Foreskin fibroblast (primary cell): ENCODE measurements around the genes OR9Q1, OR5B2 and GLYAT.

- RRBS: no CpG with 5 or more reads among the region's 16 CpGs
These were observed 18.0 kb downstream of the SLC43A1 start for GRCh38 chr11:57497252-57498210.

GRCh38 chr11:57529990-57530563 is 477 bp downstream of the TIMM10 start:
- RRBS: under 1% methylated on average over 5 of the region's 19 CpGs

DNA sequence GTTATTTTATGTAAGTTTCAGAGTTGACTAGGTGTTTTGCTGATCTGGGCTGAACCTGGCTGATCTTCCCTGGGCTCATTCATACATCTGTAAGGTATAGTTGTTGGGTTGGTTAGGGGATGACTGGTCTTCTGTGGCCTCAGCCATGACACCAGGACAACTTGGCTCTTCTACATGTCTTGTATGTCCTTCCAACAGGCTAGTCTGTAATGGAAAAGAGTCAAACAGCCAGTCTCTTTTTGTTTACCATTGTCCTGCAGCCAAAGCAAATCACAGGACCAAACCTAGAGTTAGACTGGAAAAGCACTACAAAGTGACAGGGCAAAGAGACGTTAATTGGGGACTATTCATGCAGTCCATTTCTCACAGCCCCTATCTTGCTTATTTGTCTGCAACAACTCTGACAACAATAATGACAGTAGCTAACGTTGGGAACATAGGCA is 17.8 kb downstream of the SERPING1 start:
- RRBS: no CpG with 5 or more reads among the region's 2 CpGs

- RRBS: 7% methylated on average over 1 of the region's 11 CpGs
These were observed 1.5 kb downstream of the YPEL4 start for GRCh38 chr11:57648124-57648768.

GRCh38 chr11:57666723-57667589 is 958 bp upstream of the ZDHHC5 start:
- RRBS: 2% methylated on average over 11 of the region's 40 CpGs

DNA sequence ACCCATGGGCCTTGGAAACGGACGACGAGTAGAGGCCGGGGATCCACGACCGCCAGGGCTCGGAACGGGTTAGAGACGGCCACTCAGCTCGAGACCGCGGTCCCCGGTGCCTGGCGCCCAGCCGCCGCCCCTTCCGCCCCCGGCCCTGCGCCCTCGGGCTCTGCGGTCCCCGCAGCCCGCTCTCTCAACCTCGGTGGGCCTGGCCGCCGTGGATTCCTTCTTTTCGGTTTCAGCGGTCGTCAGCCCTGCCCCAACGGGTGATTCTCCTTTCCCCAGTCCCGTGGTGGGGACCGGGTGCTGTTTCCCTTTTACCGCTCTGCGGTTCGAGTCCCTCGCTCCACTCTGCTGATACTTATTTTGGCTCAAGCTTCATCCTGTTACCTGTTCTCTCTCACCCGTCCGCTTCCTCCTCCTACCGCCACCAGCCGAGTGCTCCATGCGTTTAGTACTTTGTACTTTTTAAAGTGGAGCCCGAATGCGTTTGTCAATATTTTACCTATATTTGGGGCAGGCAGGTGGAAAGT is 488 bp downstream of the ZDHHC5 start:
- RRBS: 1% methylated on average over 18 of the region's 43 CpGs

GRCh38 chr11:57683653-57683891 is 15.7 kb downstream of the ZDHHC5 start:
- RRBS: no CpG with 5 or more reads among the region's 2 CpGs

GRCh38 chr11:57746823-57747345 is 4.7 kb downstream of the BTBD18 start:
- RRBS: no CpG with 5 or more reads among the region's 1 CpG

DNA sequence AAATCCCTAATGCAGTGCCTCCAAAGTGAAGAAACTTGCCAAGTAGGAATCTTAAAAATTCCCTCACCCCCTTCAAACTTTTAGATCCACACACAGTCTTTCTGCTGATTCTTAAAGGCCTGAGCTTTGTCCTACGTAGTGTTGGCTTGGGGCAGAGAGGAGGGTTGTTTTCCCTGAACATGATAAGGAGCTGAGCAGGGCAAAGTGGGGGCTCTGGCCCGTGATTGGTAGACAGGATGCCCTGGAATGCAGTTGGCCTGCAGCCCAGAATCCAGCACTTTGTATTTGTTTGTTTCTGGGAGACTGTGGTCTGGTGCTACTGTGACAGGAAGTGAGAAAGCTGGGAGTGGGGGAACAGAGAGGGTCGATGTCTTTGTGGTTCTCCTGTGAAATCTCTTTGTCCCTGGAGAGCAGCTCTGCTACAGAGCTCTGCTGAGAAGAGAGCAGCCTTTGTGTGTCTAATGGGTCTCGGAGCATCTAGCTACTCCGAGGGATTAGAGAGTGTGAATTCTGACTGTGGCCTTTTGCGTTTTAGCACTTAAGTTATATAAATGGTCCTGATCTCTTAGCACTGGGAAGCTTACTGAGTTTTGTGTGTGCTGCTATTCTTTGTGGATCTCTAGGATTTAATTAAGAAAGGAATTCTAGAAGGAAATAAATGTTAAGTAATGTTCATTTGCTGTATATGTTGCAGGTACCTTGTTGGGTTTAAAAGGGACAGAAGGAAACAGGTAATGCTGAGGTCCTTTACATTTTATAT is 17.0 kb downstream of the CTNND1 start:
- RRBS: no CpG with 5 or more reads among the region's 6 CpGs

- RRBS: no CpG with 5 or more reads among the region's 4 CpGs
These were observed 20.8 kb upstream of the OR9Q1 start for GRCh38 chr11:58002812-58003417.

DNA sequence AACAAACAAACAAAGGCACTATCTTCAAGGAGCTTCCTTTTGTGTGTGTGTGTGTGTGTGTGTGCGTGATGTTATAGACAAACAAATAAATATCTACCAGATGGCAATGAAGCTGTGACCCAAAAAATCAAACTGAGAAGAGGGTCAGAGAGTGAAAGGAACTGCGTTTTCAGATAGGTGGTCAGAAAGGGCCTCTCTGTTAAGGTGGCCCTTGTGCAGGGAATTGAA is at the start of gene OR9Q1:
OR9Q1 (plus strand) TSS at position 204 of the 228 bp plus-strand sequence.
- RRBS: no CpG with 5 or more reads among the region's 2 CpGs

- RRBS: no CpG with 5 or more reads among the region's 1 CpG
These were observed 5.6 kb upstream of the OR10W1 start for GRCh38 chr11:58273595-58274035.

GRCh38 chr11:58427885-58428557 is at the start of gene OR5B2:
TSS of gene OR5B2 (minus strand) at chr11:58428121.
- RRBS: no CpG with 5 or more reads among the region's 4 CpGs

- RRBS: no CpG with 5 or more reads among the region's 1 CpG
These were observed 13.2 kb downstream of the LPXN start for GRCh38 chr11:58562336-58562918.

DNA sequence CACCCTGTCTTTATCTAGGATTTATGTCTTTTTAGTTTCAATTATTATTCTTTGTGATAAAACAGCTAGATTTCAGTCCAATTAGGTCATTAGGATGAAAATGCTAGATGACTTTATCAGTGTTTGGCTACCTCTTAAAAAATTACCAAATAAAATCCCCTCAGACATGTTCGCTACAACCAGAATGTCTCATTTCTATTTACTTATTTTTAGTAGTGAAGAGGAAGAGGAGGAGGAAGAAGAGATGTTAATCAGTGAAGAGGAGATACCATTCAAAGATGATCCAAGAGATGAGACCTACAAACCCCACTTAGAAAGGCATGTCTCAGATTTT is 11.8 kb upstream of the CNTF start:
- RRBS: no CpG with 5 or more reads among the region's 1 CpG

DNA sequence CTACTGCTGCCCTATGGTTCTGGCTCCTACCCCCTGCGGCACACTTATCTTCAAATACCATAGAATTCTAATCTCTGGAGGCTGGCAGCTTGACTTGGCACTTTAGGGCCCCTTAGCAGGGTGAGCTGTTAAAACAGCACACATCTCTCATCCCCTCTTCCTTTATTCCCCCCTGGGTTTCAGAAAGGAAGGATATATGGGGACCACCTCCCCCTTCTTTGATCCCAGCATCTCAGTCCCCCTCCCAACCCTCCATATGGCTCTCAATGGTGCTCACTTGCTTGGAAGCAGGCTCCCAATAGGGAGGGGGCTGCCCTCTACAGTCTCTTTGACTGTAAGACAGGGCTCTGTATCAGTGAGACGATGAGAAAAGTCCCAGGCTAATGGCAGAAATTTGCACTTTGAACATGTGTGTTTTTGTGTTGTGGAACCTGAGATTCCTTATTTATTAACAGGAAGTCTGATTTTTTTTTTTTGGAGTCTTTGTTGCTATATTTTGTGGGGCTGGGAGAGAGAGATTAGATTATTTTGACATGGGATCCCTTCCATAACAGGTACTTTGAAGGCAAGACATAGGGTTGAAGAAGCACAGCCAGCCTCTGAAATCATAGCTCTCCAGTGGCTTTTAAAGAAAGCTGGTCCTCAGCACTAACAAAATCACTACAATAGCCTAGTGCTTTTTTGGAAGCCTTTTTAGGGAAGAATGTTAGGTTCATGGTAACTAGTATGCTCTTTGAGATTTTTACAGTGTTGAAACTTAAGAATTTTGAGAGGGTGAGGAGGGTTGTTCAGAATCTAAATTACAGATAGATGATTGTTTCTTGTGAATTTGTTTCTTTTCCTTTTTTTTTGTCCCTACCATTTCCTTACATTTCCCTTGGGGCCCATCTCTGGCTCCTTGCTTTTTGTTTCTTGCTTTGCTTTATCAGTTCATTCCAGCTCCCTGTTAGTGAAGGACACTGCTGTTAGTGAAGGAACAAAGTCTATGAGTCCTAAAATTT is 4.1 kb upstream of the CNTF start:
- RRBS: no CpG with 5 or more reads among the region's 2 CpGs

GRCh38 chr11:58731784-58732288 is at the start of gene GLYAT:
TSS of gene GLYAT (minus strand) at chr11:58731943.
- RRBS: no CpG with 5 or more reads among the region's 4 CpGs

DNA sequence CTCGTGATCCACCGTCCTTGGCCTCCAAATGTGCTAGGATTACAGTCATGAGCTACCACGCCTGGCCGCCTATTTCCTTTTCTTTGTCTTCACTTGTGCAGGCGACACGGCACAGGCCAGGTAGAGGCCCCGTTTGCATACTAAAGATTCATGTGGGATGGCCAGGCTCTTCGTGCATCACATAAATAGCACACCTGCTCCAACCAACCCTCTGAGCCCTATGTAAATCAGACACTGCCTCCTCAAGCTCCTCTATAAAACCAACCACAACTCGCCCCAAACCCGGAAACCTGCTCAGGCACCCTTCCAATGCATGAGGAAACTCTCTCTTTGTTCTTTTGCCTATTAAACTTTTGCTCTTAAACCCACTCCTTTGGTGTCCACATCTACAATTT is 9.1 kb upstream of the FAM111B start:
- RRBS: no CpG with 5 or more reads among the region's 10 CpGs

- RRBS: no CpG with 5 or more reads among the region's 7 CpGs
These were observed 15.7 kb downstream of the DTX4 start for GRCh38 chr11:59187488-59188206.

GRCh38 chr11:59199622-59199915 is 13.2 kb downstream of the MPEG1 start:
- RRBS: 93% methylated on average over 6 of the region's 10 CpGs